SEM (cell line): ENCODE data around the genes ZMYND15, VMO1, ZNF594, SCIMP and C1QBP.

GRCh38 chr17:4616811-4617532 is 24.5 kb downstream of the ALOX15 start:
- PRO-cap = no peak

DNA sequence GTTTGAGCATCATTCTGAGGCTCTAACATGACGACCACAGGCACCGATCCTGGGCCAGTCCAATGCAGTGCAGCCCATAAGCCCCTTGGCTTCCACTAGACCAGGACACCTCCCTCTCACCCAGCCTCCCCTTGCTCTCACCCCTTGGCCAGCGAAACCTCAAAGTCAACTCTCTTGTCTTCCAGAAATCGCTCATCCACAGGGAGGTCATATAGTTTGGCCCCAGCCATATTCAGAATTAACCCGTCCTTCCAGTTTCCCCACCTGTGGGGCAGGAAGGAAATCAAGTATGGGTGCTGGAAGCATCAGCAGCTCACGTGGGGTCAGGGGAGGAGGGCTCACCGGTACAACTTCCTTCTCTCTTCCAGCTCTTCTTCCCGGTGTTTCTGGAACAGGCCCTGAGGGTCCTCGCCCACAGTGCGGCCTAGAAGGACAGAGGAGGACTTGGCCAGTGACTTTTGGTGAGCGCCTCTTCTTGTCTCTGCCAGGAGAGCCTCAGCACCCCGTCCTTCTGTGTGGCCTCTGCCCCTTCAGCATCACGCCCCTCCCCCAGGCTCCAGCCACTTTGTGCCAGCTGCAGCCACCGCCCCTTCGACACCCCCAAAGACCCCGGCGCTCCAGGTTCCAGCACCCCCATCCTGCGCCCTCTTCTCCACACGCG is 2.6 kb downstream of the ALOX15 start:
- PRO-cap = no peak

GRCh38 chr17:4730606-4730922 is 664 bp upstream of the MED11 start:
- PRO-cap = no peak

- PRO-cap = no peak
These were observed 3.3 kb upstream of the ZMYND15 start for GRCh38 chr17:4736159-4736966.

GRCh38 chr17:4738737-4739498 is 715 bp upstream of the ZMYND15 start:
- PRO-cap = no peak

GRCh38 chr17:4739499-4739992 is at the start of gene ZMYND15:
TSS of gene ZMYND15 (plus strand) at chr17:4739833.
- PRO-cap = no peak

GRCh38 chr17:4770673-4771083 is 1.0 kb upstream of the TM4SF5 start:
- PRO-cap = no peak

- PRO-cap = unidirectional peak, minus-strand start at chr17:4786364
These were observed at the start of gene VMO1 for GRCh38 chr17:4786188-4787003. TSS of gene VMO1 (minus strand) at chr17:4786364.

GRCh38 chr17:4796556-4796913 is 571 bp downstream of the PSMB6 start:
- PRO-cap = no peak

DNA sequence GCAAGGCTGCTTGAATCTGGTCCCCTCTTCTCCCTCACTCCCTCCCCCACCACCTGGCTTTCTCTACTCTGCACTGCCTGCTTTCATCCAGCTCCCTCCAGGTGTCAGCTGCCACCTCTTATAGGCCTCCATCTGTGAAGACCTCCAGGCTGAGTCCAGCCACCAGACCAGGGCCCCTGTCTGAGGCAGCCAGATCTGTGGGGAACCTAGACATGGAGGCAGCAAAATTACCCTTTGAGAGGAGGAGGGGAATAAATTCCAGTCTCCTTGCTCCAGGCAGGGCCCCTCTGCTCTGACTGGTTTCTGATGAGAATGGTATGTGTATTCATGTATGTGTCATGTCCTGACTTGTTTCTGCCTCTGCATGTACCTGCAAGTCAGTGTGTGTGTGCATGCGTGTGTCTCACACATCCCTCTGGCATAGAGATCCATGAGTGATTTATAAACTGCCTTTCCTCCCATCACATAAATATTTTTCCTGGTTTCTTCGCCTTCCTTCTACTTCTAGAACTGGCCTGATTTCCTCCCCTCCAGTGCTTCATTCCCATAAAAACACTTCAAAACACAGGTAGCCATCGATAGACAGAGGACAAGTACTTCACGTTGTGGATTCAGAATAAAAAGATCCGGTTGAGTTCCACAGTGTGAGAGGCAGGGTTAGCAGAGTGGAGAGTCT is 21.2 kb downstream of the MINK1 start:
- PRO-cap = no peak

DNA sequence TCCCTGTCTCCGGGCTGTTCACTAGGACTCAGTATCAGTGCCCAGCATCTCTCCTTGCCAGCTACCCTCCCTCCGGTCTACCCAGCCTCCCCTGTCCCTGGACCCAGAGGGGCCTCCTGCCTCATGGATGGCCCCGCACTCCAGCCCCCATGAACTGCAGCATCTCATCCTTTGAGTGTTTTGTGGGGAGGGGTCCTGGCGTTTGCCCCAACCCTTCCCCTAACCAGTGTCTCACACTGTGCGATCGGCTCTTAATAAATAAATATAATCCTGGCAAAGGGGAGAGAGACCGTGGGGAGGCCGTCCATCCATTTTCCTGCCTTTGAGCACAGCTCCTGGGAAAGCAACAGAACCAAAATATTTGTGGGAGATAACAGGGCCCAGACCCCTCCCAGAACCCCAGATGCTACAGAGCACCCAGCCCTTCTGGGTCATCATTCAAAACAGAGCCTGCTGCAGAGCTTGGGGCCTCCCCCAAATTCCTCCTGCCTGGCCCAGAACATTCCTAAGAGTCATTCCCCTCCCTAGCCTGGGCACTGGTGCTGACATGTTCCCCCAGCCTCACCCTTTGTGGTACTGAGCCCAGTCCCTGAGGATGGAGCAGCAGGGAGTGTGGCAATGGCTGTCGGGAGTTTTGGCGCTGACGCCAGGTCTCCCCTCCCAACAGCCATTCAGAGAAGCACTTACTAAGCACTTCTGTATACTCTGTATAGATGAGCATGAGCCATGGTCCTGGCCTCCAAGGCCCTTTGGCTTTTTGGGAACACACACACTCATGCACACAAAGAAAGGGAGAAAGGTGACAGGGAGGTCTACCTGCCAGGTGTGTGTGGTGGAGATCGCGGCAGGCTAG is 17.8 kb upstream of the C17orf107 start:
- PRO-cap = no peak

- PRO-cap = no peak
These were observed 1.8 kb downstream of the PFN1 start for GRCh38 chr17:4946415-4947118.

GRCh38 chr17:5023354-5024679 is 11.4 kb downstream of the SLC52A1 start:
- PRO-cap = no peak

DNA sequence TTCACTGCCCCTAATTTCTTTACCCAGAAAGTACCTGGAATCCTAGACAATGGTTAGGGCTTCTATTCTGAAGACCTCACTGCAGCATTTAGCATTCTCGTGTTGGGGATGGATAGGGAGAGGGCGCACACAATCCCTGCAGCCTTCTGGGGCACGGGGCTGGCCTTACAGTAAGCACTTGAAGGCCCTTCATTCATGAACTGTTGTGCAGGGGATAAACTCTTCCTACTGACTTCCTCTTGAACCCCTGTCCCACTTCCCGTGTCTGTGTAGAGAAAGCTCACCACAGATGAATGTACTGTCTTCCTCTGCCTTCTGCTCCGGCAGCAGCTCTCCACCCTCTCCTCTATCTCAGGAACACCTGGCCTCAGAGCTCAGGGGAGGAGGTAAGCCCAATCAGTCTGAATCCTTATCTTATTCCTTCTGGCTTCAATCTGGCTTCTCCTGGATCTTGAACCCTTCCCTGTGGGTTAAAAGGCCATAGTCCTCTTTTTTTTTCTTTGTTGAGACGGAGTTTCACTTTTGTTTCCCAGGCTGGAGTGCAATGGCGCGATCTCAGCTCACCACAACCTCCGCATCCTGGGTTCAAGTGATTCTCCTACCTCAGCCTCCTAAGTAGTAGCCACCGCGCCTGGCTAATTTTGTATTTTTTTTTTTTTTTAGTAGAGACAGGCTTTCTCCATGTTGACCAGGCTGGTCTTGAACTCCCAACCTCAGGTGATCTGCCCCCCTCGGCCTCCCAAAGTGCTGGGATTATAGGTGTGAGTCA is 7.0 kb upstream of the SLC52A1 start:
- PRO-cap = no peak

DNA sequence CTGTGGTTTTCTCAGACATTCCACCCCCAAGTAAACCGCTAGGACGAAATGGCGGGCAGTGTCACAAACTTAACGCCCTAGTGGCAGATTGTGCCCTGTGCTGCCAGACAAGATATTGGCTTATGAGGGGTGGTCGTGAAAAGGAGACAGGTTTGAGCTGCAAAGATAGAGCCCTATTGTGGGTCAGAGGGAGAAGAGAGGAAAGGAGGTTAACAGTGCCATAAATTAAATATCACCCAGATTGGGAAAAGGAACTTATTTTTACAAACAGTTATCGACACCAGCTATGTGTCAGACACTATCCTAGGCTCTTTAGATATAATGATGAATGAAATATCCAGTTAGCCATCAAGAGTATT is 588 bp downstream of the ZFP3 start:
- PRO-cap = bidirectional peak, plus-strand start at position 106 of the sequence, minus-strand start outside the sequence

DNA sequence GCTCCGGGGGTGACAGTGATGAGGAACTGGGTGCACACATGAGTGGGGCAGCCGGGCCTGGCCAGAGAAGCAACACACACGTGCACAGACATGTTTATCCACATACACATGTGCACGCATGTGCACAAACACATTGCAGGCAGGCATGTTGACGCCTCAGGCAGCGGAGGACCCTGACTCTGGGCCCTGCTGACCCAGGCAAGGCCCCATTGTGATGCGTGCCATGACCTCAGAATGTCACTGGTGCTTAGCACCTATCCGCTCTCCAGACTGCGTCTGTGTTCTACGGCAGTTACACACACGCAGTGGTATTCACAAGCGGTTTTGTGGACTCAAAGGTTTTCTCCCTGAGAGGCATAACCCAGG is 12.7 kb downstream of the USP6 start:
- PRO-cap = no peak

GRCh38 chr17:5191124-5192412 is at the start of gene ZNF594:
TSS of gene ZNF594 (minus strand) at chr17:5191868.
- PRO-cap = bidirectional peak, plus-strand start at chr17:5191611, minus-strand start at chr17:5191602; bidirectional peak, plus-strand start at chr17:5192007, minus-strand start at chr17:5191862

DNA sequence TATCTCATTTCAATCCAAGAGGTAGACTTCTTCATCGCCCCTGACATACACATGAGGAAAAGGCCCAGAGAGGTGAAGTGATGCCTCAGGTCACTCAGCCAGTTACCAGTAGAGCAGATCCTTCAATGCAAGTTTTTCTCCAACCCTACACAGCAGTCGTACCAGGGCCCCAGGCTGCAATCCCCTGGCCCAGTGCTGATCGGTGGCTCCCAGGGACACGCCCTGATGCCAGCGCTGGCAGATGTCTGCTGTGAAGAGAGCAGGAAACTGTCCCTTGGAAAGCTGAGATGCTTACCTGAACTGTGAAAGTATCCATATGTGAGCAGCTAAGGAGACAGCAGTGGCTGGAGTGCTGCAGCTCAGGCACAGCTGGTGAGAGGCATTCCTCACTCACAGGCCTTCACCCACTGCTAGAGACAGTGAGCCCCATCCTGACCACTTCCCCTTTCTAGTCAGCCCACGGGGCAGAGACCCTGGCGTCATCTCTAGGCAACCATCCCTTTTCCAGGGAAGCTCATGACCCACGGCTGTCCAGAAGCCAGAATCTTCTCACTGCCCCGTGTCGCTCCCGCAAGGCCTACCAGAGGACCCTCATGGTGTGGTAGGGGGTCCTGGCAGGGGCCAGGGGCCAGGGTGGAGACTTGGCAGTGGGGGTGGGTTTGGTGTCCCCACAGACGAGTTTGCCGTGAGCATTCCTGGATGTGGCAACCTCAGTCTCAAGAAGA is at the start of gene SCIMP:
SCIMP (minus strand) TSS at position 421 of the 725 bp plus-strand sequence.
- PRO-cap = bidirectional peak, plus-strand start at position 496 of the sequence, minus-strand start at position 351 of the sequence

DNA sequence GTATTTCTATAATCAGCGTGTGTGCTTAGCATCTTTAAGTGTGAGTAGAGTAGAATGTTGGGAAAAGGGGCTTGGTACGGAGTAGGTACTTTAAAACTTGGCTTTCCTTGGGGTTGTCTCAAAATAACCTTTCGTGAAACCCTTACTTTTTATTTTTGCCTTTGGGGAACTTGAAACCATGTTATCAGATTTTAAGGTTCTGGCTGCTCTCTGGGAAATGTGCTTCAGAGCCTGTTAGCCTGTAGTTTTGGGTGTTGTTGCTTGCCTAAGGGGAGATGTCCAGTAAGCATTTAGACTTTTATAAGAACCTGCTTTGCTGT is 1.4 kb downstream of the RABEP1 start:
- PRO-cap = no peak

GRCh38 chr17:5438468-5439428 is at the start of gene C1QBP:
TSS of gene C1QBP (minus strand) at chr17:5439155.
- PRO-cap = unidirectional peak, plus-strand start at chr17:5438863; bidirectional peak, plus-strand start at chr17:5439346, minus-strand start at chr17:5439164